ENCODE measurements around a stretch of chr2.

DNA sequence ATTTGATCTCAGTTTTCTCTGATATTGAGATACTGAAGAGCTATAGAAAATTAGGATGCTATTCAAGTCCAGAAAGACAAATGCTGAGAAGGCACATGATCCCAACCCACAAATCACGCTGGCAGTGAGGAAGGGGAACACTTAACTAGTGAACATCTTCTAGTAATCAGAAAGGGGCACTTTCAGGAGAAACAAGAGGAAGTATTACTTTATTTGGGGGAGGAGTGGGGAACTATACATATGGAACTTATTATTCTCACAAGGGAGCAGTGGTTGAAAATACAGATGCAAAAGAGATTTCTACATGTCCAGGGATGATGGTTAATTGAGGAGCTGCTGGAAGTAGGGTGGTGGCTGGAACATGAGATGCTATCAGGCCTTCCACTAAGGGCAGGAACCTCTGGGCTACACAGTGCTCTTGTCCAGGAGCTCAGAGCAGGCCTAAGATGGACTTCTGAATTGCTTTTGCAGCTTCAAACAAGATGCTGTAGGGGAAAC is 79.3 kb downstream of the TGFA start:
- PRO-cap, 4 experiments = no peak in any of the 4 experiments
- RAMPAGE, long total RNA, 2 experiments = no peak in any of the 2 experiments

DNA sequence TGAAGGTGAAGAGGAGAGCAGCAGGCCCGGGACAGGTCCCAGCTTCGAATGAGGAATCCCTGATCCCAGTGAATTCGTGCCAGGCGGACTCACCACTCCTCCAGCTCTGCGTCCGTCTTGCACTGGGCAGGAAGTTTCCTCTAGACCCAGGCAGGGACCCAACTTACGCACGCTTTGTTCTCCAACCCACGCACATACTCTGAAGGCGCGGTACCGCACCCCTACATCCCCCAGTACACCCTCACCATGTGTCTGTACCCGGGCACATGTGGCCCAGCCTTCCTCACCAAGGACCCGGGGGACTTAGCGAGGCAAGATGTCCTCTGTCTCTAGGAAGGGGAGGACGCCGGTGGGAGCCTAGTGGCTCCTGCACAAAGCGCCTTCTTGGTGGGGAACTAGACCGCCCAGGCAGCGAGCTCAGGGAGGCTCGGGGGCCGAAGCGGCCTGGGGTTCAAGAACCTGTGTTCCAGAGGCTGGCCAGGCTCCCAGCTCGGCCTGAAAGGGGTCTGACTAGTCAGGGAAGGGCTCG is 3.1 kb upstream of the VAX2 start:
- PRO-cap, 4 experiments = no peak in any of the 4 experiments
- RAMPAGE, long total RNA, 2 experiments = no peak in any of the 2 experiments

GRCh38 chr2:71138357-71138794 is 7.9 kb downstream of the MPHOSPH10 start:
- PRO-cap, 4 experiments = no peak in any of the 4 experiments
- RAMPAGE, long total RNA, 2 experiments = no peak in any of the 2 experiments

DNA sequence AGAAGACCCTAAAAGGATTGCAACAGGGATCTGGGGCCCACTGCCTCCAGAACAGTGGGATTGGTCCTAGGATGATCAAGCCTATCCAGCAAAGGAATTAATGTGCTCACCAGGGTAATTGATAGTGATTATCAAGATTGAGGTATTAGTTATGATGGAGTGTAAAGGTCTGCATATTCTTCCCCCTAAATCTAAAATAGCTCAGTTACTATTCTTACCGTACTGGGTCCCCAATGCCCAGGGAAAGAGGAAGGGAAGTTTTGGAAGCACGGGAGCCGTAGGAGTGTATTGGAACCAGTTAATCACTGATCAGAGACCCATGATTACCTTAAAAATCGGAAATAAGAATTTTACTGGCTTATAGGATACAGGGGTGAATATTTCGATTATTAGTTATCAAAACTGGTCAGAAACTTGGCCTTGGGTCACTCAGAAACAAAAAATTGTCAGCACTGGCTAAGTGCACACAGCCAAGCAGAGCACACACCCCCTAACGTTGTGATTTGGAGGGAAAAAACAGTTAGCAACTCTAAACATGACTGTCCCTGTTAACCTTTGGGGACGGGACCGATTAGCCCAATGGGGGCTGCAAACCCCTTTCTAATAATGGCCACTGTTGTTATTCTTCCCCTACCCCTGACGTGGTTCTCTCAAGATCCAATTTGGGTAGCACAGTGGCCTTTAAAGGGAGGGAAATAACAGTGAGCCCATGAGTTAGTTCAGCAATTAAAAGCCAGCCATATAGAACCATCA is 58.9 kb downstream of the ZNF638 start:
- PRO-cap, 4 experiments = peak in 4 of 4 experiments; most common plus-strand start position 554 of the sequence (in 4)
- RAMPAGE, long total RNA, 2 experiments = no peak in any of the 2 experiments

DNA sequence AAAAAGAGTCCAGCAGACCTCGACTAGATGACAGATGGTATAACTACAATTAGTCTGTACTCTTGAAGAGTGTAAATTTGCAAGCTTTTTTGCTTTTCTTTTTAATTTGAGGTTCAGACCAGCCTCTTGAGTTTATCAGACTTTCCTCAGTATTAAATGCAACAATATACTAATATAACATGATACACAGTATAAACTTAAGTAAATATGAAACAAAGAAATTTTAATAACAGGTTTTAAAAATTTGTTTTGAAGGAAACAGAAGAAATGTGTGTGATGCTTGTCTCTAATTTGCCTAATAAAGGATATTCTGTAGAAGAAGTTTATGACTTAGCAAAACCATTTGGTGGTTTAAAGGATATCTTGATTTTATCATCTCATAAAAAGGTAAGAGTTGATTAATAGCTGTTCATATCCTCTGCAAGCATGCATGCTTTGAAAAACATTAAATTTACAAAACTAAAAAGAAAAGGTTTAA is 64.8 kb upstream of the DYSF start:
- PRO-cap, 4 experiments = no peak in any of the 4 experiments
- RAMPAGE, long total RNA, 2 experiments = no peak in any of the 2 experiments

- PRO-cap, 4 experiments = no peak in any of the 4 experiments
- RAMPAGE, long total RNA, 2 experiments = no peak in any of the 2 experiments
These were observed 22.6 kb upstream of the DYSF start for GRCh38 chr2:71443749-71444400.

DNA sequence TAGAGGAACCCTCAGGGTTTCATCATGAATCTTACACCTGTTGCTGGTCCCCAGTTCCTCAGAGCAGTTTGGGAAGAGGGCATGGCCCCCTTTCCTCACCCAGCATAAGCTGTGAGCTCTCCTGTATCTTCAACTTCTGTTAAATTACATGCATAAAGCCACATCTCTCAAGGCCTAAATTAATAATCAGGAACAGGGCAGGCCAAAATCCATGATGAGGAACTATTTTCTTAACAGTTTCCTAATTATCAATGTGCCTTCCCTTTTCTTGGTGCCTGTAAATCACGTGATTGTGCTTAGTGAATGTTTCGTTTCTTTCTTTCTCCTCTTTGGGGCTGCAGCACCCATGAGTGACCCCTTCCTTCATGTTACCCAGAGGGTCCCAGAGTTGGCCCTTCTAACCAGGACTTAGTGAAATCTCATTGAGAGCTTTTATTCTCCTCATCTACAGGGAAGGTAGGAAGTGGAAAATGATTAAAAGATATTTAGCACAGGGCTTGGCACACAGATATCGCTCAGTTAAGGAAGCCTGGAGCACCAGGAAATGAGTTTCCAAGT is 7.9 kb downstream of the DYSF start:
- PRO-cap, 4 experiments = peak in 2 of 4 experiments; most common plus-strand start position 306 of the sequence (in 1); most common minus-strand start position 138 of the sequence (in 1)
- RAMPAGE, long total RNA, 2 experiments = no peak in any of the 2 experiments

DNA sequence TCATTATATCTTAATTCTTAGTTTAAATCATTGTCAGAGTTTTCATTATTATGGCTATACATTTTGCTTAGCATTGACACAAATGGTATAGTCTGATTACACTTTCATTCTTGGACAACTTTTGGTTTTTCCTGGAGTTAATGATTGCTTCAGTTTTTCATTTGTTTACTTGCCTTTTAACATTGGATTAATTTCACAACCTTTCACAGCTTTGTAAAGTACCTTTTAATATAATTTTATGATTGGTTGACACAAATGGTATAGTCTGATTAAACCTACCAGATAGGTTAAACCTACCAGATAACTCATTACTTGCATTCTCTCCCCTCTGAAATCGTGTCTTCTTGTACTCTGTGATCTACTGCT is 285.2 kb downstream of the DYSF start:
- PRO-cap, 4 experiments = peak in 1 of 4 experiments; most common minus-strand start position 123 of the sequence (in 1)
- RAMPAGE, long total RNA, 2 experiments = no peak in any of the 2 experiments

DNA sequence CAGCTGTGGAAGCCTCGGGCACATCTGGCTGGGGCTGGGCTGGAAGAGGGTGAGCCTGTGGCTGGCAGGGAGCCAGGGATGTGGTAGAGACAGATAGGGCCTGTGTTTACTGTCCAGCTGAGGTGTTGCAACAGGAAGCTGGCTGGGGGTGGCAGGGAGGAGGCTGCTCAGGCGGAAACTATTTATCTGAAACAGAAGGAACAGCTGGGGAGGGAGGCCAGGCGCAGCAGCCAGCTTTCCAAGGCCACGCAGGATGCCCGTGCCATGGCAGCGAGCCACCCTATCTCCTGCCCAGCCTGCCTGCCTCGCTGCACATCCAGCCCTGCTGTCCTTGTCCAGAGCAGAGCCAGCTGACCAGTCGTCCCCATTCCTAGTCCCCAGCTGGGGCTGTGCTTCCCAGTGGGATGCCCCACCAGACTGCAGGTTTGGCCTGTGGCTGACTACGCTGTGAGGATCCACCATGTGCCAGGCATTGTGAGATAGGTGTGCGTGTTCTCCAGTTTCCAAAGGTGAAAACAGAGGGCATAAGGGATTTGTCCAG is 264.6 kb downstream of the CYP26B1 start:
- PRO-cap, 4 experiments = peak in 1 of 4 experiments; most common plus-strand start position 194 of the sequence (in 1)
- RAMPAGE, long total RNA, 2 experiments = no peak in any of the 2 experiments

GRCh38 chr2:71898672-71899656 is 248.7 kb downstream of the CYP26B1 start:
- PRO-cap, 4 experiments = no peak in any of the 4 experiments
- RAMPAGE, long total RNA, 2 experiments = no peak in any of the 2 experiments

- PRO-cap, 4 experiments = no peak in any of the 4 experiments
- RAMPAGE, long total RNA, 2 experiments = no peak in any of the 2 experiments
These were observed 113.9 kb downstream of the CYP26B1 start for GRCh38 chr2:72033614-72034382.

DNA sequence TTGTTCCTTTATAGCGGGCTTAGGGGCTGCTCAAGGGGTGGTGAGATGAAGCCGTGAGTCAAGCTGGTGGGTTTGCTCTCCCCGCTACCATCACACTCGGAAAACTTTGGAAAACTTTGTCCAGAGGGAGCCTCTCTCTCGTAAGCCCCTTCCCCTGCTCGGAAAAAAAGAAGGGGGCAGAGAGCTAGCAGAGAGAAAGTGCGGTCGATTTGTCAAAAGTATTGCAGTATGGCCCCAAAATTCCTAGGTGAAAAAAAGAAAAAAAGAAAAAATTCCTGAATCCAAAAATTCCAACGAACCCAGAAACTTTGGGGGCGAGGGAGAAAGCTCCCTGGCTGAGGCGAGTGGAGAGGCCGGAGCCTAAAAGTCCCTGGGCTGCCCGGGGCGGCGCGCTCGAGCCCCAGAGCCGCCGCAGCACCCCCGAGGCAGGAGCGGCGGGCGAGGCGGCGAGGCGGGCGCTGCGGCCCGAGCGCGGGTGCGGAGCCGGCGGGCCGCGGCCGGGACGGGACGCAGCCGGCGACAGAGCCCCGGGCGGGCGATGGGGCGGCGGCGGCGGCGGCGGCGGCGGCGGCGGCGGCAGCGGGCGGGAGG is 531 bp upstream of the CYP26B1 start:
- PRO-cap, 4 experiments = no peak in any of the 4 experiments
- RAMPAGE, long total RNA, 2 experiments = no peak in any of the 2 experiments

GRCh38 chr2:72153678-72153958 is 6.0 kb upstream of the CYP26B1 start:
- PRO-cap, 4 experiments = no peak in any of the 4 experiments
- RAMPAGE, long total RNA, 2 experiments = no peak in any of the 2 experiments

DNA sequence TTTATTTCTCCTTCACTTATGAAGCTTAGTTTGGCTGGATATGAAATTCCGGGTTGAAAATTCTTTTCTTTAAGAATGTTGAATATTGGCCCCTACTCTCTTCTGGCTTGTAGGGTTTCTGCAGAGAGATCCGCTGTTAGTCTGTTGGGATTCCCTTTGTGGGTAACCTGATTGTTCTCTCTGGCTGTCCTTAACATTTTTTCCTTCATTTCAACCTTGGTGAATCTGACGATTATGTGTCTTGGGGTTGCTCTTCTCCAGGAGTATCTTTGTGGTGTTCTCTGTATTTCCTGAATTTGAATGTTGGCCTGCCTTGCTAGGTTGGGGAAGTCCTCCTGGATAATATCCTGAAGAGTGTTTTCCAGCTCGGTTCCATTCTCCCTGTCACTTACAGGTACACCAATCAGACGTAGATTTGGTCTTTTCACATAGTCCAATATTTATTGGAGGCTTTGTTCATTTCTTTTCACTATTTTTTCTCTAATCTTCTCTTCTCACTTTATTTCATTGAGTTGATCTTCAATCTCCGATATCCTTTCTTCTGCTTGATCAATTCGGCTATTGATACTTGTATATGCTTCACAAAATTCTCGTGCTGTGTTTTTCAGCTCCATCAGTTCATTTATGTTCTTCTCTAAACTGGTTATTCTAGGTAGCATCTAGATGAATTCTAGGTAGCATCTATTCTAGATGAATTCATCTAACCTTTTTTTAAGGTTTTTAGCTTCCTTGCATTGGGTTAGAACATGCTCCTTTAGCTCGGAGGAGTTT is 151.2 kb upstream of the CYP26B1 start:
- PRO-cap, 4 experiments = no peak in any of the 4 experiments
- RAMPAGE, long total RNA, 2 experiments = no peak in any of the 2 experiments

DNA sequence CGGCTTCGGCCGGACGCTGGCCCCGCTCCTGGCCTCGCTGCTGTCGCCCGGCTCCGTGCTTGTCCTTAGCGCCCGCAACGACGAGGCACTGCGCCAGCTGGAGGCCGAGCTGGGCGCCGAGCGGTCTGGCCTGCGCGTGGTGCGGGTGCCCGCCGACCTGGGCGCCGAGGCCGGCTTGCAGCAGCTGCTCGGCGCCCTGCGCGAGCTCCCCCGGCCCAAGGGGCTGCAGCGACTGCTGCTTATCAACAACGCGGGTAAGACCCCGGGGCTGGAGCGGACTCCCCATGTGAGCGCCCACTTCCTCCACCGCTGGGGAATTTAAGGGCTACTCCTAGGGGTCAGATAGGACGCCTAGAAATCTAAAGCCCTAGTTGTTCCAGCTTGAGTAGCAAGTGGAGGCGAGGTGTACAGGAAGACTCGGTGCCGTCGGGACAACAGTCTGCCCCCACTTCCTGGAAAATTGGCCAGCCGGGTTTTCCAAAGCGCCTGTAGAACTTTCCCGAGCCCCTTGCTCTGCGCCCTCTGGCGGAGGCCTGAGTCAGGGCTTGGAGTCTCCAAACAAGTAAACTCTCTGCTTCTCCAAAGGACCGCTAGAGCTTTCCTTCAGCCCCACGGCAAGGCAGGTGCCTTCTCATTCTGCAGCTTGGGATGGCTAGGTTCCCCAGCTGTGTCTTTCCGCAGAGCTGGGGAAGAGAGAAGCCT is 426 bp downstream of the SPR start:
- PRO-cap, 4 experiments = peak in 4 of 4 experiments; most common plus-strand start position 593 of the sequence (in 1); most common minus-strand start position 462 of the sequence (in 4)
- RAMPAGE, long total RNA, 2 experiments = start-site peak on the plus strand in 1 of 2 experiments, centred at position 69 of the sequence, 80 reads per replicate

DNA sequence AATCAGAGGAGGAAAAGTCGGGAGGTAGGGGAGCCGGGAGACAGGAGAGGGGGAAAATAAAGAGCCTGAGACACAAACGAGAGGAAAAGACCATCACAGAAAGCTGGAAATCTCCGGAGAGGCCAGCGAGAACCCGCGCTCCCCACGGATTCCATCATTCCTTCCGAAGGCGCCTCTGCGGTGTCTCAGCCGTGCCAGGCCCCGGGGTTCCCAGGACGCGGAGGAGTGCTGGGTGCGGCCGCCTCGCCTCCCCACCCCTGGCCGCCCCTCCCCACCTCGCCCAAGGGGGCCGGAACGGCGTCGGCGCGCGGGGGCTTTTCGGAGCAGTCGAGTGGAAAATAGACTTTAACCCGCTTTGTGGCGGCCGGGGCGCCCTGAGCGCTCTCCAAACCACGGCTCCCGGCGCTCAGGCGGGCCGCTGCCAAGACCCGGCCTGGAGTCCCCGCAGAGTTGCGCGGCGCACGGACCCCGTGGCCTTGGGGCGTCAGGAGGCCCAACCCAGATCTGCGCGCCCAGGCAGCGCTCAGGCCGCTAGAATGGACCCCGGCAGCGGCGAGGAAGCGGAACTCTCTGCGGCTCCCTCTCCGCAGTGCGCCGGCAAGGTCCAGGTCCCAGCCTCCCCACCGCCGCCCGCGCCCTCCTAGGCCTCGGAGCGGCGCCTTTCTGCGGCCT is 1.4 kb upstream of the EMX1 start:
- PRO-cap, 4 experiments = no peak in any of the 4 experiments
- RAMPAGE, long total RNA, 2 experiments = no peak in any of the 2 experiments

GRCh38 chr2:72919793-72920088 is 2.4 kb downstream of the EMX1 start:
- PRO-cap, 4 experiments = no peak in any of the 4 experiments
- RAMPAGE, long total RNA, 2 experiments = no peak in any of the 2 experiments

DNA sequence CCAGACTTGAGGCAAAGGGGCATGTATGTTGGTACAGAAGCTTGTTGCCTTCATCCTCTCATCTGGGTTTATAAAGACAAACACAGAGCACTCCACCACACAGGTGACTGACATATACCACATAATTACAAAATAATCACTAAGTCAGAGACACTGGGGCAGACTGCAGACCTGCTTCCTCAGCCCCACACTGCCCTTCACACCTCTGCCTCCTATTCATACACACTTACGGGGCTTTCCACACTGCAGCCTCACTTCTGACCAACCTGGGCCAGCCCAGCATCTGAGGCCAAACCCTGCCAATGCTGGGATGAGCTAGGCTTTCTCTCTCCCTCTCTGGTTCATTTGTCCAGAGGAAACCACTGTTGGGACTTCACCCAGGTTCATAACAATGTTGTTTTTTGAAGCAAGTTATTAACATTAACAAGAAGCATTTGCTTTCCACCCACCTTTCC is 4.5 kb downstream of the EMX1 start:
- PRO-cap, 4 experiments = no peak in any of the 4 experiments
- RAMPAGE, long total RNA, 2 experiments = no peak in any of the 2 experiments

- PRO-cap, 4 experiments = peak in 4 of 4 experiments; most common plus-strand start chr2:73072218 (in 1); most common minus-strand start chr2:73072192 (in 2)
- RAMPAGE, long total RNA, 2 experiments = no peak in any of the 2 experiments
These were observed 638 bp upstream of the SFXN5 start for GRCh38 chr2:73072071-73072629.

GRCh38 chr2:73111335-73112057 is 1.3 kb downstream of the RAB11FIP5 start:
- PRO-cap, 4 experiments = peak in 1 of 4 experiments; most common plus-strand start chr2:73111629 (in 1)
- RAMPAGE, long total RNA, 2 experiments = no peak in any of the 2 experiments